OVCAR3 (cell line): ENCODE results near the gene ROPN1.

DNA sequence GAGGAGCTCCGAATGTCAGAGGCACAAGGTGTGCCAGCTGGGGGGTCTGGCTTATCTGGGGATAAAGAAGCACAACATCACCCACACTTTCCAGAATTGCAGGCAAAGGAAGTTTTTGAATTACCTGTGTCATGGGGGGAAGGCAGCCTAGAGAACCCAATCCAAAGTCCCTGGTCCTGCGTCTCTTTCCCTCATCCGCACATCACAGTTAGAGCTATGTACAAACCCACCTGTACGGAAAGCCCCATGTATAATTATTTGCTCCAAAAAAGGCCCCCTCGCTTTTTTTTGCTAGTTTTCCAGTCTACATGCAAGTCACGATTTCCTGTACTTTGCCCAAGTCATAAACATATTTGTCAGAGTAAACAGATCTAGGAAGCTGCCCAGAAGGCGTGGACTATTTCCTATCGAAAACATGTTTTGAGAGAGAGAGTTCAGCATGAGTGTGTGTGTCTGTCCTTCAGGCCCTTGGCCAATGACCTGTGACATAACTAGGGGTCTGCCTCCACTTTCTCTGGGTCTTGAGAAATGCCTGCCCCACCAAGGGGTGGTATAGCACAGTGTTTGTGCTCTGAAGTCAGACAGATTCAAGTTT is 72.6 kb upstream of the HACD2 start:
- RRBS, result no CpG with 5 or more reads among the region's 8 CpGs

DNA sequence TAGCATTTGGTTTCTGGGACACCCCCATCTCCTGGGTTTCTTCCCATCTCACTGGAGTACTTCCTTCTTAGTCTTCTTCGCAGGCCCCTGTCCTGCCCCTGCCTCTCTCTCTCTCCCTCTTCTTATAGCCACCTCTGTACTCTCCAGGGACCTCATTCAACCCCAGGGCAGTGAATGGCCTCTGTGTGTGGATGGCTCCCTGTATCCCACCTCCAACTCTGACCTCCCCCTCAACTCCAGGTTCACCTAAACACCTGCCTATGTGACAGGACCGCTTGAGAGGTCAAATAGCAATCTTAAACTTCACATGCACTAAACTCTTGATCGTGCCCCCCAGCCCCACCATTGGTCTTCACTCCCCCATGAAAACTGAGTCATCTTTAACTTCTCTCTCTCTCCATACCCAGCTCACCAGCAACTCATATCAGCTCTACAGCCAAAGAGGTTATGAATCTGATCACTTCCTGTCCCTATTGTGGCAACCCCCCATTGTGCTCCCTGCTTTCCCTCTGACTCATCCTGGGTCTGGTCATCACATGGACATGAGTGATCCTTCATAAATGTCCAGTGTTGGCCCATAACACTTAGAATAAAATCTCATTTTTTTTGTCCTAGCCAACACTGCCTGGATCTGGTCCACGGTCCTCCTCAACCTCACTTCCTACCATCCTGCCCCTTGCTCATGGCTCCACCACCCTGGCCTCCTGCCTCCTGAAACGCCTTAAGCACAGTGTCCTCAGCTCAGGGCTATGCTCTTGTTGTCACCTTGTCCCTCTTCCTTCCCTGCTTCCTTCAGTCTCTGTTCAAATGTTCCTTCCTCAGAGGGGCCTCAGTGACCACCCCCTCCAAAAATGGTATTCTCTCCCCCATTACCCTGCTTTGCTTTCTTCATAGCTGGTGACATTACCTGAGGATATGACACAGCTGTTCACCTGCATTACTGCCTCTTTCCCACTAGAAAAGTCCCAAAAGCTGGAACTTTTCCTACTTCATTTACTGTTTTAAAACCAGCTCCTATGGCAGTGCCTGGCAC is 103.5 kb upstream of the HACD2 start:
- RRBS, result no CpG with 5 or more reads among the region's 5 CpGs

DNA sequence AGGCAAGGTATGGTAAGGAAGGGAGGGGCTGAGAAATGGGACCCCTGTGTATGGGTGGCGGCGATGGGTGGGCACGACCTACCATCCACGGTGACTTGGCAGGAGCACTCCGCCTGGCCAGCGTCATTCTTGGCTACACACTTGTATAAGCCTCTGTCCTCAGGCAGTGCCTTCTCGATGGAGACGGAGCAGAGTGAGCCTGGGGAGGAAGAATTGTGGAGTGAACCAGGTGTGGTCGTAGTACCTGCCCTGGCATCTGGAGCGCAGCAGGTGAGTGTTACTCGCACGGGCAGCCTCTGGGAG is 107.8 kb upstream of the HACD2 start:
- RRBS, result no CpG with 5 or more reads among the region's 12 CpGs

GRCh38 chr3:123739448-123740145 is 144.5 kb downstream of the MYLK start:
- RRBS, result no CpG with 5 or more reads among the region's 3 CpGs

DNA sequence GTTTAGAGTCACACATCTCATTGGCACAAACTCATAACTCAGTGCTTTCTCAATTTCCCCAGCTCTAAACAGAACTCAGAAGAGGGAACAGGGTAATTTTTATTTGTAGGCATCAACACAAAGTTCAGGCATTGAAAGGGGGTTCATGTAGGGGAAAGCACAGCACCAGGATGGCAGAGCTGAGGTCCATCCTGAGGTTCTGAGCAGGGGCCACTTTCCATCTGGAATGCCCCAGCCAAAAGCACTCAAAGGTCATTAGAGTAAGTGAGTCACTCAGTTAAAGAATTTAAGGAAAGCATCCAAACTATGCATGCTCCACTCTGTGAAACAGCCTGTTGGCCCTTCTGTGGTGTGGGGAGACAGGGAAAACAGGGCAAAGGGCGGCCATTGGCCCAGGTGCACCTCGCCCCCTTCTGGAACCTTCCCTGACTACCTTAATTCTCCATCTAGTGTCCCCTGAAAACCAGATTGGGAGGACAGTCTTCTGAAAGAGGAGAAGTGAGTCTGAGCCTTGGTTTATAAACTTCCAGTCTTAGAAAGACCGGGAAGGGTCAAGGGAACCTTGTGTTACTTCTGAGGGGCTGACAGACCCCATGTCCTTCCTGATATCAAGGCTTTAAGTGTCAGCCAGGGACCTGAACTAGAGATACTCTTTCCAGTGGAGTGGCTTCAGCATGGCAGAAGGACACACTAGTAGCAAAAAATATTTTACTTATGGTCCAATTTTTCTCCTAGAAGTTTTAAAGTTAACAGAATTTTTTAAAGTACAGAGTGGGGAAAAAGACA is 133.3 kb downstream of the MYLK start:
- RRBS, result no CpG with 5 or more reads among the region's 3 CpGs

DNA sequence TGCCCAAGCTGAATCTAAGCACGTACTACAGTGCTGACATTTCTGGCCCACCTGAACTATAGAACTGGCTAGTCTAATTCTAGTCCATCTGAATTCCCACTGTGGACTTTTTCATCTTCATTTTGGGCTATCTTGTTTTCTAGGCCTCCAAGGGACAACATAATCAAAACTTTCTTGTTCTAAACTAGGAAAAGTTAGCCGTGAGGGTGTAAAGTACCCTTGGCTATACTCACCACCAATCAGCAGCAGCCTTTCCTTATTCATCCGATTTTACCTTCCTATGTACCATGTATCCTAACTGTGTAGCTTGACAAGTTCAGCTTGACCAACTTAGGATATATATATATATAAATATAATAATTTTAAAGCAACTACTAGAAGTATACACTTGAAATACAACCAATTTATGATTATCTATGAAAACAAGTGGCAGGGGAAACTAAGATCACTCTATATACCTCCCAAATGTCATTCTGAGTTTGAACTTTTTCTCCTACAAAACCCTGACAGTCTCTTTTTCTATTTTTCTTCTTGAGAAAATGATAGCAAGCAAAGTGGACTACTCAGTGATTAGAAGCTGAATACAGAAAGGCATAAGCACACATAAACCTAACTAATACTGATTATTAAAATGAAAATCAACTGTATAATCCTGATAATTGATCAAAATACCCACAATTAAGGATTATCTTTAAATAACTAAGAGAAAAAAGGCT is 5.7 kb downstream of the CCDC14 start:
- RRBS, result no CpG with 5 or more reads among the region's 3 CpGs

DNA sequence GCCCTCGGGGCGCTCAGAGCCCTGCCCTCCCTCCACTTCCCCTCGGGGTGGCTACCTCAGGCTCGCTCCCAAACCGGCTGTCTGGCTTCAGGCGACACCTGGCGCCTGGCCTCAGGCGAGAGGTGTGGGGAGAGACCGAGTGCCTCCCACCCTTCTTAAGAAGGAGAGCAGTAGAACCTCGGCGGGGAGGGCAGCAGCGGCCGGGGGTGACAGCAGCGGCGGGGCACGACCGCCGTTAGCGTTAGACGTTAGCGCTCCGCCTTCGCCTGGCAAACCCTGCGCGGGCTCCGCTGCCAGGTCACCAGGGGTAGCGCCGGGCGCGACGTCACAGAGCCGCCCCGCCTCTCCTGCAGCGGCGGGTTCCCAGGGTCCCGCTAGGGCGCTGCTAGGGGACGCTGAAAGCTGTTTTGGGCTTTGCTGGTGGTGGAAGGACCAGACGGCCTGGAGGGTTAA is at the start of gene ROPN1:
TSS of gene ROPN1 (minus strand) at position 258 of the 453 bp plus-strand sequence.
- RRBS, result no CpG with 5 or more reads among the region's 39 CpGs

- RRBS, result no CpG with 5 or more reads among the region's 10 CpGs
Measured at GRCh38 chr3:124490922-124491539, 239.2 kb upstream of the UMPS start.

- RRBS, result no CpG with 5 or more reads among the region's 7 CpGs
Measured at GRCh38 chr3:124636758-124637428, 93.4 kb upstream of the UMPS start.

- RRBS, result no CpG with 5 or more reads among the region's 1 CpG
Measured at GRCh38 chr3:124786367-124786865, 56.2 kb downstream of the UMPS start.

GRCh38 chr3:124816267-124816822 is 70.8 kb downstream of the ITGB5 start:
- RRBS, result no CpG with 5 or more reads among the region's 6 CpGs

DNA sequence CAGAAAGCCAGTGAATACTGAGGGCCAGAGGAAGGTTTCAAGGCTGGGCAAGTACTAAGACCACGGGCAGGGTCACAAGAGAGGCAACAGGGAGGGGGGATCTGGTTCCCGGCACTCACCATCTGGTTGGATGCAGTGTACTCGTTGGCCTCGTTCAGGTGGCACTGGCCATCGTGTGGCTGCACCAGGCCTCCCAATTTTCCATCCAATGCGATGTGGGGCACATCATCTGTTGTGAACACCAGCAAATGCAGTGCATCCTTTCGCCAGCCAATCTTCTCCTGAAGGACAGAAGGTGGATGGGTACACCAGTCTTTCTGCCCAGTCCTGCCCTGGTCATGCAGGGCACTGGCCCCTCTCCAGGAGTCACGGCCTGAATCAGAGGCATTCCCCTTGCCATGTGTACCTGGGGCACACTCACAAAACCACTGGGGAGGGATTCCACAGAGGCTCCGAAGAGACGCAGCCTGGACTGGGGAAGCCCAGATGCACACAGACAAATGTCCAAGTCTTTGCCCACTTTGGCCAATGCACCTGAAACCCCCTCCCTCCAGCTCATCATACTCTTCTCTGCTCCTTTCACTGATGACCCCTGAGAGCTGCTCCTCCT is 65.9 kb downstream of the ITGB5 start:
- RRBS, result no CpG with 5 or more reads among the region's 10 CpGs

DNA sequence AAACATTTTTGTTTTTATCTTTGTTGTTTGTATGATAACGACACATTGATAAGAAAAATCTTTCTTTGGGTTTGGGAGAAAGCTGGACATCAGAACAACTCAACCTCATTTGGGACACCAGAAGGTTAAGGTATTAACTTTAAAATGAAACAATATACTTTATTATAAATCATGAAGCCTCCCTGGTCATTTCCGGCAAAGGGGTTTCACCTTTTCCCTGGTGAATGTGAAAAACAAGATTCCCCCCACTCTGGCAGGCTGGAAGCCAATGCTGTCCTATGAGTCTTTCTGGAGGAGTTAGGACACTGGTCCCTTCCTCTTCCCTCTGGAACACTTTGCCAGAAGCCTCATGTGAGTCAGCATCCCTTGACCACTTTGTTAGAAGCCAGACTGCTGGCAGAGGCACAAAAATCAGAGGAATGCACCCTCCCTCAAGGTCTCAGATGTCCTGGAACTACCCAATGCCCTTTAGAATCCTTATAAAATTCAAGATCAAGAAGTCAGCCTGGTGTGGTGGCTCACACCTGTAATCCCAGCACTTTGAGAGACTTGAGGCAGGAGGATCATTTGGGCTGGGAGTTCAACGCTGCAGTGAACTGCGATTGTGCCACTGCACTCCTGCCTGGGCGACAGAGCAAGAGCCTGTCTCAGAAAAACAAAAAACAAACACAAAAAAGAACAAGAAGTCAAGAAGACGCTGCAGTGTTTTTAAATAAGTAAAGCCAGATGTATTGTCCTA is 26.6 kb downstream of the ITGB5 start:
- RRBS, result no CpG with 5 or more reads among the region's 6 CpGs

DNA sequence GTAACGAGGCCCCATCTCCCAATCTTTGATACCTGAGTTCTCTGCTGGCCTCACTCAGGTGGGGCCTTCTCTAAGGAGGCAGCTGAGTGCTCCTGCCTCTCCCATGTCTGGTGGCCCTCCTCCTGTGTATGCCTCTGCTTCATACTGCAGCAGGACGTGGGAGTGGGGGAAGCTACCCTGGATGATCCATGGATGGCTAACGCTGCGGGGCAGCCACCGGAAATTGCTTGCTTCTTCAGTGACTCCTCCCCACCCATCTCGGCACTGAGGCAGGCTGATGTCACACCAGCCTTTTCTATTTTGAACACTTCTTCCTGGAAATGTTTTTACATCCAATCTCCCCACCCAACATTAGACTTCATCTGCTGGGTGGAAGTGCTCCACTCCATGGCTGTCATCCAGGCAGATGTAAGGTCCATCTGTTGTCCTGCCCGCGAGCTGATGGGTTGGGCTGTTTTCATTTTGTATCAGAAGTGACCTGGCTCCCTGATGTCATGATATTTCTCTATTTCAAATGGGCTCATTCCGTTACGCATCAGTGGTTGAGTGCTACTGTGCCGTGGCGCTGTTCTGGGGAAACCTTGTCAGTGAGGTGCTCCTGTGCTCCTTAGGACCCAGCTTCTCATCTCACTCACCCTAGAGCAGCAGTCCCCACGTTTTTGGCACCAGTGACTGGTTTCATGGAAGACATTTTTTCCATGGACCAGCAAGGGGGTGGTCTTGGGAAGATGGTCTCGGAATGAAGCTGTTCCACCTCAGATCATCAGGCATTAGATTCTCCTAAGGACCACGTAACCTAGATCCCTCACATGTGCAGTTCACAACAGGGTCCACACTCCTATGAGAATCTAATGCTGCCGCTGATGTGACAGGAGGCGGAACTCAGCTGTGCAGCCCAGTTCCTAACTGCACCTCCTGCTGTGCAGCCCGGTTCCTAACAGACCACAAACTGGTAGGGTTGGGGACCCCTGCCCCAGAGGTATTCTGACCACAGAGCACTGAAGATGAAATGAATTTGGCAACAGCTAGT is 59.1 kb upstream of the MUC13 start:
- RRBS, result 96% methylated on average over 3 of the region's 18 CpGs

GRCh38 chr3:125039228-125039487 is 16.6 kb downstream of the HEG1 start:
- RRBS, result no CpG with 5 or more reads among the region's 1 CpG

DNA sequence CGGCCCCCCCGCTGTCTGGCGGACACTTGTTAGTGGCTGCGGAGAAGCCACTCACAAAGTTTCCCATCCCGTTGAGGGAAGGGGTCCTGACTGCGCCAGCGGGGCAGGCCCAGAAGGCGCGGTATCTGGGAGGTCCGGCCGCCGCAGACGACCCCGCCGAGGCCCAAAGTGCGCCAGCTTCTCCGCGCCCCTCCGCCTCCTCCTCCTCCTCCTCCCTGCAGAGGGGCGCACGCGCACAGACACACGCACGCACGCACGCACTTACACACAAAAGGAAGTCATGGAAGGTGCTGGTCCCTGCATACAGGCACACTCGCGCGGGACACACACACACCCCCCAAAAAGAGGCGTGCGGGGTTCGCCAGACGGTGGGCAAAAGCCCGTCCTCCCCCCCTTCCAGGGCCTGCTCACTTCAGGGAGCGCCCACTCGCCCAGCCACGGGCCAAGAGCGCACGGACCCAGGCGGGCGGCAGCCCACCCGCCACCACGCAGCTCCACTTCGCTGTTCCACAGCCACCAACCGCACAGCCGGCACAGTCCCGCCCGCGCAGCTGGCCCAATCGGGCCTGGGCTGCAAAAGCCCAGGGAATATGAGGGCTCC is 17.9 kb downstream of the ZNF148 start:
- RRBS, result no CpG with 5 or more reads among the region's 50 CpGs

DNA sequence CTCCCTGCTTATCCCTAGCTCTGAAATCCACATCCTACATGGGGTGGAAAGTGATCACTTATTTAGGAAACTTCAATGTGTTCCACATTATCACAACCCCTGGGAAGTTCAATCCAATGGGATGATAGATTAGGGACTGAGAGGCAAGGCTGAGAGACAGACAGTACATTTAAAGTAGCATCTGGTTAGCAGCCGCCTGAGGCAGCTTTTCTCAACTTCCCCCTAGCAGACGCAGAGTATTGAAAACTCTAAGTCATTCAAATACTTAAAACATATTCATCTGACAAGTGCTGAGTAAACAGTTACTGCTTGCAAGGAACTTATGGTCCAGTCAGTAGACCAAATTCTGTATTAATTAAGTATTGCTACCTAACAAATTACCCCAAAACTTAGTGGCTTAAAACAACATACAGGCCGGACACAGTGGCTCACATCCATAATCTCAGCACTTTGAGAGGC is 29.4 kb upstream of the ZNF148 start:
- RRBS, result no CpG with 5 or more reads among the region's 3 CpGs

DNA sequence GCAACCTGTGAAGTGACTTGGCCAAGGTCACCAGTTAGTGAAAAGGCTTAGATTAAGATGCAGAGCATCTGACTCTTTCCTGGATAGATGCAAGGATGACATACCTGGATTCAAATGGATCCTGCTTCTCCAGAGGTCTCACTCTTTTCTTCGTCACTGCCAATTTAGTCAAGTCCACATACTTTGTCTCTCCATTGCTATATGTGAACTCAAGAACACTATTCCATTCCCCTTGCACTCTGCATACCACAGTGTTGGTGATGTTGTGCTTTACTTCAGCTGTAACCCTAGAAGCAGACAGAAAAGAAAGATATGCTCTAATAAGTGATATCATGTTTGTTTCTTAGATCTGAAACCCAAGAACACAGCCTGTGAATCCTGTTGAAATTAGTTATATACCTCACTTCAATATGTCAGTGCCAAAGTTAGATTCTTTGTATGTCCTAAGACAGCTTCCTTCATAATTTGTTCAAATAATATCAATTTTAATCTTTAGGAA is 18.4 kb upstream of the SNX4 start:
- RRBS, result no CpG with 5 or more reads among the region's 1 CpG

GRCh38 chr3:125547348-125547782 is 27.4 kb upstream of the SNX4 start:
- RRBS, result no CpG with 5 or more reads among the region's 2 CpGs

DNA sequence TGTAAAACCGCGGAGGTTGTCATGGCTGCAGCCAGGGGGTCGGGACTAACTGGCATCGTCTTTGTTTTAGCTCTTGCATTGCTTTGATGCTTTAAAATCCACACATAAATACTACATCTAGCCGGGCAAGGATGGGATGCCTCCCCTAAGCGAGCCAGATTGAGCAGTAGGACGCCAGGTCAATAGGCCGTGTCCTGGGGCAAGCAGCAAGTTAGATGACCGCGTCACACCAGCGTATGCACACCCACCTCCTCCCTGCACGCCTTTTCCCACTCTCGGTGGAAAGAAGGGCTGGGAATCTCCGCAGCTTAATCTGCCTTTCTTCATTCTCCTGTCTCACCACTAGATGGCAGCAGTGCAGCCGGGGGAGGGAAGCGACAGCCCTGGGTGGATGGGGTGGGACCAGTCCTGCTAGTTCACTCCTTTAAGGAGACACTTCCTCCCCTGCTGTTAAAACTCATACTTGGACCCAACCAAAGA is 3.3 kb downstream of the ROPN1B start:
- RRBS, result no CpG with 5 or more reads among the region's 16 CpGs